ENCODE measurements around a stretch of chr10.

GRCh38 chr10:5713815-5714714, 29.4 kb downstream of the TASOR2 start:
- PRO-cap: no peak

- PRO-cap: no peak
These were observed 46.4 kb downstream of the TASOR2 start for GRCh38 chr10:5730620-5731787.

DNA sequence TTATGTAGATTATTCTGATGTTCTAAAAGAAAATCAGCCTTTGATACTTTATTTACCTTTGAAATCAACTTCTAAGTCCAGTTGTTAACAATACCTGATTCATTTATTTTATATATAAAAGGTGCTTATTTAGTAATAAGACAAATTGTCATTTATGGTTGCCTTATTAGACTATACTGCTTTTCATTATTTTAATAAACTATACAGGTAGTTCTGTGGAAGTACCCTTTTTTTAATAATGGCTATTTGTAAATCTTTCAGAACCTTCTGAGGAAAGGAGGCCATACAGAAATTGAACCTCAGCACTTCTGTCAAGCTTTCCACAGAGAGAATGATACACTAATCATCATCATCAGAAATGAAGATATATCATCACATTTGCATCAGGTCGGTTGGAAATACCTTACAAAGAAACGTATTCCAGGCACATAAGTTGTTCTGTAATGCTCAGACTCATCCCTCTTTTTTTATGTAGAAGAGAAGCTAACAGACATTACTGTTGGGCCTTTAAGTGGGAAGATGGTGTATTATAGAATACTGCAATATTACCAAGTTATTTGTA, 56.8 kb downstream of the GDI2 start:
- PRO-cap: no peak

GRCh38 chr10:5765079-5765492, 48.1 kb downstream of the GDI2 start:
- PRO-cap: no peak

GRCh38 chr10:5773783-5773991, 39.5 kb downstream of the GDI2 start:
- PRO-cap: no peak

- PRO-cap: no peak
These were observed 27.5 kb downstream of the GDI2 start for GRCh38 chr10:5785706-5786159.

- PRO-cap: no peak
These were observed 4.0 kb downstream of the ANKRD16 start for GRCh38 chr10:5885599-5886215.

DNA sequence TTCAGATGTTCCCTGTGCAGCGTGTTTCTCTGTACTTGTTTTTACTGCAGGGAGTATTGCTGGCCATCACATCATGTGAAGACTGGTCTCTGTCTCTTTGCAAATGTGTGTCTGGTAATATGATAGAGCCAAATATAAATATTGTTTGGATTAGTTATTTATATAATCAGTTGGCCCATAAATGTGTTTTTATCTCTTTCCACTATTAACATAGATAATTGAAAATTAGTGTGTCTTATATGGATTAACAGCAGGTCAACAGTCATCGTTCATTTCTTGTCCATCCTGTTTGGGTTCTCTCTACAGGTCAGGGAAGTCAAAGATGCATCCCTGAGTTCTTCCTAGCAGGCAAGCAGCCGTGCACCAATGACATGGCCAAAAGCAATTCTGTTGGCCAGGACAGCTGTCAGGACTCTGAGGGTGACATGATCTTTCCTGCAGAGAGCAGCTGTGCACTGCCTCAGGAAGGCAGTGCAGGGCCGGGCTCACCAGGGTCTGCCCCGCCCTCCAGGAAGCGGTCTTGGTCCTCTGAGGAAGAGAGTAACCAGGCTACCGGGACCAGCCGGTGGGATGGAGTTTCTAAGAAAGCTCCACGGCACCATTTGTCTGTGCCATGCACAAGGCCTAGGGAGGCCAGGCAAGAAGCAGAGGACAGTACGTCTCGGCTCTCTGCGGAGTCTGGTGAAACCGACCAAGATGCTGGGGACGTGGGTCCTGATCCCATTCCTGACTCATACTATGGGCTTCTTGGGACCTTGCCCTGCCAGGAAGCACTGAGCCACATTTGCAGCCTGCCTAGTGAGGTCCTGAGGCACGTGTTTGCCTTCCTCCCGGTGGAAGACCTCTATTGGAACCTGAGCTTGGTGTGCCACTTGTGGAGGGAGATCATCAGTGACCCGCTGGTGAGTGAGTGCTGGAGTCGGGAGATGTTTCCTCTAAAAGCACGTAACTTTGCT, 16.0 kb downstream of the FBH1 start:
- PRO-cap: no peak

- PRO-cap: no peak
These were observed 21.3 kb downstream of the FBH1 start for GRCh38 chr10:5911183-5911831.

DNA sequence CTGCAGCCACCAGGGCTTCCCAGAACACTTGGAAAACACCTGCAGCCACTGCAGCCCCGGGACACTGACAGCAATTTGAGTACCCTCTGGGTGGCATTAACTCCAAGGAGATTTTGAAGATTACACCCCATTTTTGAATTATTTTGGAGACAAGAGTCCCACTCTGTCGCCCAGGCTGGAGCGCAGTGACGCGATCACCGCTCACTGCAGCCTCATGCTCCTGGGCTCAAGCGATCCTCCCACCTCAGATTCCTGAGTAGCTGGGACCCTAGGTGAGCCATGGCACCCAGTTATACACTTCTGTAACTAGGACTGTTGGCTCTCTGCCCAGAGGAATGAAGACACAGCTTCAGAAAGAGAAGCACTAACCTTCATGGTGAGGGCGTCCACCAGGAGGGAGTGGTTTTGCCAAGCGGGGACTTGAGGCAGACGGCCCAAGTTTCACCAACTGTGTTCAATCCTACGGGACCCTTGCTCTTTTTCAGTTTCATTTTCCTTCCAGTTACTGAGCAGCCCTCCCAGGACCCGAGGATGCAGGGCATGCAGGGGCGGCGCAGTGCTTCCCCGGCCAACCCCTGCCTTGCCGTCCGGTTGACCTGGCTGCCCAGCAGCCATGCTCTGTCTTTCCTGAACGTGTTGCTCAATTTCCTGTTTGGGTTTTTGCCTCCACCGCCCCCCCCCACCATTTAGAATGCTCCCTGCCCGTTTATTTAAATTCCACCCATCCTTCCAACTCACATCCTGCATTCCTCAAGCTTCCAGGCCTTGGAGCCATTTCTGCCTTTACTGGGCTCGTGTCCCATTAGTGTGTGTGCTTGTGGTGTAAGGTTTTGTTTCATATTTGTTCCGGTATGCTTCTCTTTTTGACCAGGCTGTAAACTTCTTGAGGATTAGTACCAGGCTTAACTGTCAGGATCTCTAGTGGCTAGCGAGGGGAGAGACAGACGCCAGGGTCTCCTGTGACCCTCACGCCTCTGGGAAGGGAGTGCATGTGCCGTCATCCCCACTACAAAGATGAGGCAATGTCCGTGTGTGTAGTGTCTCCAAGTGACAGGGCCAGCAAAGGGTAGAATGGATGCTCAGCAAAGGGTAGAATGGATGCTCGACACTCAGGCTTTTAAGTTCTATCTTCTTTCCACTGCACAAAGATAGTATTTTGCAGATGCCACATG, 31.7 kb downstream of the IL15RA start:
- PRO-cap: no peak

DNA sequence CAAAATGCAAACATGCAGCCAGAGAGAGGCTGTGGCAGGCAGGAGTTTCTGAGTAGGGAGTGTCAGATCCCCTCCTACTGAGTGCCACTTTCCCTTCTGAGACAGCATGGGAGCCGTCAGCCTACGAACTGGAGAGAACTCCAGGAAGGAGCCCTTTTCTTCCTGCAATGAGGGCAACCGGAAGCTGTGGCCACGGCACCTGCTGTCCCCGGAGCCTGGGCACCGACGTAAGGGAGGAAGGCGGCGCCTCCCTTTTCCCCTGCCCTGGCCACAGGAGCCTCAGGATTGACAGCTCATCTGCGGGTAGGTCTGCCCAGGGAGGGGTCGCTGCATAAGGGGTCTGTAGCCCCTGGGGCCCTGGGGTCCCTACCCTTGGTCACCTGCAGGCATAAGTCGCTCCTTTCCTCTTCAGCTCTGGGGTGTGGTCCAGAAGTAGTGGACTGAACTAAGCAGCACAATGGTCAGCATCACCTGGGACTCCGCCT, 51.7 kb downstream of the RBM17 start:
- PRO-cap: no peak

GRCh38 chr10:6141060-6142008, 52.5 kb downstream of the RBM17 start:
- PRO-cap: no peak

- PRO-cap: bidirectional peak, plus-strand start at chr10:6163865, minus-strand start at chr10:6163681; unidirectional peak, plus-strand start at chr10:6164010; unidirectional peak, plus-strand start at chr10:6164097; unidirectional peak, minus-strand start at chr10:6164327
These were observed 38.7 kb upstream of the PFKFB3 start for GRCh38 chr10:6163735-6164739.

- PRO-cap: no peak
These were observed 29.7 kb upstream of the PFKFB3 start for GRCh38 chr10:6173023-6173525.

DNA sequence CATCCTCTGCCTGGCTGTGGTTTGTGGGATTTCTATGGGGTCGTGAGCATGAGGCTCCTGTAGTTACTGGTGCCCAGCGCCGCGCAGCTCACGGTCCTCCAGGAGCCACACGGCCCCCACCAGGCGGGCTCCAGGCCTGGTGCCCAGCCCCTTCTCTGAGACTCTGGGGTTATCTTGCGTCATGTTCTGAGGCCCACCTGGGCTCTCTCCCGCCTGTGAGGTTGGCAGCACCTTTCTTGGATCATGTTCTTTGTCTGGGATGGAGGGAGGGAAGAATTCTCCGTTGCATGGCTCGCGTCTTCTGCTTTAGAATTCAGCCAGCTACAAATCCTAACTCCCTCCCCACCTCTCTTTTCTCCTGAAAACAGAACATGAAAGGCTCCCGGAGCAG, 29.8 kb downstream of the PFKFB3 start:
- PRO-cap: no peak

GRCh38 chr10:6246736-6247308, 44.1 kb downstream of the PFKFB3 start:
- PRO-cap: no peak

DNA sequence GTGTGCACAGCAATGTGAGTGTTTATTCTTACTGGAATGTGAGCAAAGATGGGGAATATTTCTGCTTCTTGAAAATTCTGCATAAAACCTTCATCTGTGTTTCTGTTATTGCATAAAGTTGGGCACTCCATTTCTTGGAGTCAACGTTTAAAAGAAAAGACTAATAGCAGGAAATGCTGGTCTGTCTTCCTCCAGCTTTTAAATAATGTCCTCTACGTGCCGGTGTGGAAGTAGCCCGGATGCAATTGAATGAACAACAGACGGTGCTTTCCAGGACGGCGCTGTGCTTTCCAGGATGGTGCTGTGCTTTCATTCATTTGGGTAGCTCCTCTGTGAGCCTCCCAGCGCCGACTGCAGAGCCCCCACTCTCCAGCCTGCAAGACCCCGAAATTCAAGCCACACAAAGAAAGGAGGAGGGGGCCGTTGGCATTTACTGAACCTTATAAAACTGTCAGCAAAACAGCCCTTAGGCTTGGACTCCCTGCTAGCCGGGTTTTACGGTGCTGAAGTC, 158.1 kb upstream of the PRKCQ start:
- PRO-cap: no peak

GRCh38 chr10:6973865-6974376, 393.8 kb upstream of the PRKCQ start:
- PRO-cap: bidirectional peak, plus-strand start at chr10:6974137, minus-strand start at chr10:6974080

GRCh38 chr10:7475499-7475881, 64.7 kb upstream of the SFMBT2 start:
- PRO-cap: bidirectional peak, plus-strand start at chr10:7475765, minus-strand start at chr10:7475652

- PRO-cap: no peak
These were observed 40.9 kb downstream of the ITIH5 start for GRCh38 chr10:7625911-7626208.

Data from REH cell (cell line).